Cardiac fibroblast (primary cell): ENCODE results near the genes STXBP1 and PTRH1.

GRCh38 chr9:127611613-127612788, at the start of gene STXBP1:
Gene STXBP1, plus strand, starts transcription at chr9:127612277.
- RRBS = 1% methylated on average over 21 of the region's 113 CpGs

- RRBS = under 1% methylated on average over 8 of the region's 46 CpGs
Observed at GRCh38 chr9:127612789-127613581, 908 bp downstream of the STXBP1 start.

- RRBS = 1% methylated on average over 20 of the region's 71 CpGs
Observed at GRCh38 chr9:127715339-127716390, at the start of gene PTRH1. Gene PTRH1, minus strand, starts transcription at chr9:127715663.

GRCh38 chr9:127716543-127717123, 754 bp downstream of the TTC16 start:
- RRBS = no CpG with 5 or more reads among the region's 13 CpGs

- RRBS = 6% methylated on average over 14 of the region's 29 CpGs
Observed at GRCh38 chr9:127754405-127754793, 19.3 kb upstream of the TOR2A start.

- RRBS = no CpG with 5 or more reads among the region's 7 CpGs
Observed at GRCh38 chr9:127761202-127761750, 17.2 kb downstream of the SH2D3C start.

GRCh38 chr9:127806894-127807710, 4.4 kb downstream of the FPGS start:
- RRBS = no CpG with 5 or more reads among the region's 23 CpGs

DNA sequence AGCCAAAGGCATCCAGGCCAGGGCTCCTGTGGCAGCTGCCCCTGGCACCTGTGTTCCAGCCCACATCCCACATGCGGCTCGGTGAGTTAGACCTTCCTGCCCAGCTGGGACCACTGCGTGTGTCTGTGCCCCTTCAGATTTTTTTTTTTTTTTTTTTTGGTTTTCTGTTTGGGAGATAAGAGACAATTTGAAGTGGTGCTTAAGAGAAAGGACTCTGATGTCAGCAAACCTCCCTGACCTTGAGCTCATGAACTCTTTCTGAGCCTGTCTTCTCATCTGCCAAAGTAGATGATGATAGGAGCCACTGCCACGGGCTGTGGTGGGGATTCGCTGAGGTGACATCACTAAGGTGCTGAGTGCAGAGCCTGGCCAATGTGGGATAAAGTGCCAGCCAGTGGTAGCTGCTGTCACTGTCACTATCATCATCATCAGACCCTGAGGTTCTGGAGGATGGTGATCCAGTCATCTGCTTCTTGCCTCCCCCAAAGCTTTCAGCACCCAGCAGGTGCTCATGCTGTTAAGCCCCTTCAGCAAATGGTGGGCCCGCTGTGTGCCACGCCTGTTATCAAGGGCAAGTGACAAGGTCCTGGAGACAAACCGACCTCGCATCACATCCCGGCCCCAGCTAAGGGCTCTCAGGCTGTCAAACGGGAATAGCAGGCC, 6.3 kb downstream of the FPGS start:
- RRBS = no CpG with 5 or more reads among the region's 11 CpGs

GRCh38 chr9:127813481-127814169, 10.9 kb downstream of the FPGS start:
- RRBS = 29% methylated on average over 2 of the region's 12 CpGs

DNA sequence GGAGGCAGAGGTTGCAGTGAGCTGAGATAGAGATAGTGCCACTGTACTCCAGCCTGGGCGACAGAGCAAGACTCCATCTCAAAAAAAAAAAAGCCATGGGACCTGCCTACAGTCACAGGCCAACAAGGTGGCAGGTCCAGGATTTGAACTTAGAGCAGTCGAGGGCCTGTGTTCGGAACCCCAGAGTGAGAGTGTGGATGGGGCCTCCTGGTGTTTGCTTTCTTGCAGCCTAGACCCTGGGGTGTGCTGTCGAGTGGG, 11.8 kb downstream of the FPGS start:
- RRBS = no CpG with 5 or more reads among the region's 4 CpGs

DNA sequence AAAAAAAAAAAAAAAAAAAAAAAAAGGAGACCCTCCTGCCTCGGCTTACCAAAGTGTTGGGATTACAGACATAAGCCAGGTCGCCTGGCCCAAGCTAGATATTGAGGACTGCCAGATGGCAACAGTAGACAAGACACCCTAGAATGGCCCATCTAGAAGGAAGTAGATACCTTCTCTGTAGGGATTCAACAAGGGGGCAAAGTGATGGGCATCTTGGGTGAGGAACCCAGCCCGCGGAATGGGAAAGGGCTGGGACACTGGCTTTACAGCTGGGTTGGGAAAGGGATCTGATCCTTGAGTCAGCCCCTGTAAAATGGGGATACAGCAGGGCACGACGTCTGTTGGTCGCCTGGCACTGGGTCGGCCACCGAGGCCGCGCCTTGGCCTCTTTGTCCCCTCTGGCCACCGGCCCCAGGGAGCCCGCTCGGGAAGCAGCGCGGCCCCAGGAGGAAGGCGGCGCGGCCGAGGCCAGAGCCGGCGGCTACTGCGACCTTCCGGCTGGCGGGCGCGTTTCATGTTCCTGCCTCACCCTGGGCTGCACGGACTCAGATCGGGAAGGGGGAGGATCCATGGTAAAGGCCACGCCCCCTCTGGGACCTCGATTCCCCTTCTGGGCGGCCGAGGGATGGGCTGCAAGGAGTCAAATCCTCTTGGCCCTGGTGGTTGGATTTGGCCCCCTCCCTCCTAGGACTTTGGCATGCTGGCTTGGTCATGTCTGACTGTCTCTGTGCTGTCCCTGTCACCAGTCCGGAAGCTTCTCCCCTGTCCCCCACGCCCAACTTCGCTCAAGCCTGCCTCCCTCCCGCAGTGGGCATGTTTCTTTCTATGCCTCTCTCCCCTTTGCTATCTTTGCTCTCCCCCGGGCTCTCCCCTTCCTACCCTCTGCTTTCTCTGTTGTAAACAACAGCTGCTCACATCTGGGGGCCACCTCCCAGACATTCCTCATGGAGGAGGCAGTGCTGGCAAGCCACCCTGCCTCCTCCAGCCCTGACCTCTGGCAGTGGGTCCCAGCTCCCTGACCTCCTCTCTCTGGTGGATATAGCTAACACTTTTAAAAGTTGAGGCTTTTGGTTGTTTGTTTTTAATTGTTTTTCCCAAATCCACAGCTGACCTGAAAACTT, 25.7 kb downstream of the FPGS start:
- RRBS = 2% methylated on average over 10 of the region's 38 CpGs

- RRBS = no CpG with 5 or more reads among the region's 23 CpGs
Observed at GRCh38 chr9:127835555-127836673, 18.5 kb downstream of the ENG start.

- RRBS = no CpG with 5 or more reads among the region's 11 CpGs
Observed at GRCh38 chr9:127884312-127884876, 6.9 kb upstream of the AK1 start.

DNA sequence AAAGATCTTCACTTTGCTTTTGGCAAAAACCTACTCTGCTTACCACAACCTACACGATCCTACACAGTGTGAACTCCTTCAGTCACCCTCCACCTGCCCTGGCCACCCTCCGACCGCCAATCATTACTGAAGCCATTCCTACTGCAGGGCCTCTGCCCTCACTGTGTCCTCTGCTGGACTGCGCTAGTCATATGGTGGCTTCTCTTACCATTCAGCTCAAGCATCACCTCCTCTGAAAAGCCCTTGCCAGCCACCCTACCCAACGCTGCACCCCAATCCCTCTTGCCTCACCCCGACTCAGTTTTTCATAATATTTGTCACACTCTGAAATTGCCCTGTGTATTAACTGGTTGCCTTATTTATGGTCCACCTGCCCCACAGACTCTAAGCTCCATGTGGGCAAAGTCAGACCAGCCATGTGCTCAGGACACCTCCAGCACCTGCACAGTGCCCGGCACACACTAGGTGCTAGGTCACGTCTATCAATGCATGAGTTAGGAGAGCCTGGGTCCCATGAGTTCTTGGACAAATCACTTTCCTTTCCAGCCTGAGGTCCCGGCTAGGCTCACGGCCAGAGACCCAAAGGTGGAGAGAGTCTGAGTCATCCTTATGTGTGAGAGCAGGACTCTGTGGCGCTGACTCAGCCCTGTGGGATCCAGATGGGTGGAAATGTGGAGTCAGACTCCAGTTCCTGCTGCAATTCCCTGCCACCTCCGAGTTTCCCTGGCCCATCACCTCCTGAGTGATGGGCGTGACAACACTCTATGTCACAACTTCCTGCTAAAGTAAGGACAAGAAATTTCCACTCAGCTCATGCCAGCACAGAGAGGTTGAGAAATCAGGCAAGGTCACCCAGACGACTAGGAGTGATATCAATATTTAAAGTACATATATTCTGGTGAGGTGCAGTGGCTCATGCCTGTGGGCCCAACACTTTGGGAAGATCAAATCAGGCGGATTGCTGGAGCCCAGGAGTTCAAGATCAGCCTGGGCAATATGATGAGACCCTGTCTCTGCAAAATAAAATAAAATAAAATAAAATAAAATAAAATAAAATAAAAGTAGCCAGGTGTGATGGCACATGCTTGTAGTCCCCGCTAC, 2.4 kb upstream of the ST6GALNAC4 start:
- RRBS = 0% methylated on average over 1 of the region's 16 CpGs

DNA sequence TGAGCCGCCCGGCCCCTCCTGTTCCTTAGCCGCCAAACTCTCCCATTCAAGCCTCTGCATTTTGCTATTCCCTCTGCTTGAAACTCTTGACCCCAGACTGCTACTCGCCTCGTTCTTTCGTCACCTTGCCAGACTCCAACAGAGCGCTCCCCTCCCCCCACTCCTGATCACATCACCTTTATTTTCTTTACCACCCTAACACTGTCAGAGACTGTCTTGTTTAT, 760 bp upstream of the PIP5KL1 start:
- RRBS = no CpG with 5 or more reads among the region's 7 CpGs

DNA sequence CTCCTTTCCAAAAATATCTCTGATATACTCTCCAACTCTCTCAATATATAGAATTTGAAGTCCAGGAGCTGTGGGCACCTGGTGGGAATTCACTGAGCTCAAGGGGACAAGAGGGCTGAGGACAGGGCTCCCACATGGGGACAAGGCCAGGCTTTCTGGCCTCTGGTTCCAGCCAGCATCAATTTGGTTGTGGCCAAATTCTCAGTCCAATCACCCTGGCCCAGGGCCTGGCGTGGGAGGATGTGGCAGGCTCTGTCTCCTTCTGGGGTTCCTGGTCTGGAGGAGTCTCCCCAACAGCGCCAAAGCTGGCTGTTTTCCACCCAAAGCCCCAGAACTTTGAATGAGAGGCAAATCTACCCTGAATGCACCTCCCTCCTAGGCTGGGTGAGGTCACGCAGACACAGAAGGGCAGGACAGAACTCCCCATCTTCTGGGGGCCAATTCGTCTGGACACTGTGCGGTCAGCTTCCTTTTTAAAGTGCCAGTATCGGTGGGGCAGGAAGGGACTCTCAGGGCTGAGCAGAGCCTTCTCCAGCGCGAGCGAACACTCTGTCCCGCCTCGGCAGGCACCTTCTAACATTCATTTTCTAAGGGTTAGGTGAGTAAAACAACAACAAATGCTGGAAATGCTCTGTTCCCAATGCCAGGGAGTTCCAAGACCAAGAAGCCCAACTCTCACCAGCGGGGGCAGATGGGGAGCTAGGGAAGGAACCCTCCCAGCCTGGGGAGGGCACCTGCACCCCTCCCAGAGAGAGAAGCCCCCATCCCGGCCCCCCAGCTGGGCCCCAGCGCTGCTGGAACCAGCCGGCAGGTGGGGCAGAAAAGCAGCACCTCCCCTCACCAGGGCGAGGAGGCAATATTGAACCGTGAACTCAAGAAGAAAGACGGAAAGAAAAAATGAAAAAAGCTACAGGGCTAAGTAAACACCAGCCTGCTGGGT, 3.6 kb upstream of the DPM2 start:
- RRBS = no CpG with 5 or more reads among the region's 18 CpGs

GRCh38 chr9:127944529-127945022, 6.9 kb upstream of the DPM2 start:
- RRBS = no CpG with 5 or more reads among the region's 33 CpGs

- RRBS = 30% methylated on average over 4 of the region's 11 CpGs
Observed at GRCh38 chr9:127951898-127952591, 14.4 kb upstream of the DPM2 start.

GRCh38 chr9:128034965-128035574, 32.0 kb downstream of the NAIF1 start:
- RRBS = no CpG with 5 or more reads among the region's 8 CpGs

GRCh38 chr9:128043385-128044110, 23.6 kb downstream of the NAIF1 start:
- RRBS = no CpG with 5 or more reads among the region's 11 CpGs